ENCODE measurements around the gene NCAPD3.

GRCh38 chr11:134039184-134039693 lies 29.6 kb upstream of the JAM3 start:
- RRBS, result no CpG with 5 or more reads among the region's 9 CpGs

- RRBS, result no CpG with 5 or more reads among the region's 21 CpGs
These were observed 28.2 kb upstream of the JAM3 start for GRCh38 chr11:134040409-134041389.

- RRBS, result under 1% methylated on average over 45 of the region's 109 CpGs
These were observed at the start of gene NCAPD3 for GRCh38 chr11:134223686-134224738. TSS of gene NCAPD3 (minus strand) at chr11:134223967.

Measured in skeletal muscle cell (primary cell).